Parotid gland (tissue), 1 donor: Measurements from ENCODE around the genes CSNK2B, LY6G6F, LY6G6D and VARS1.

GRCh38 chr6:31266932-31267565 is 4.8 kb downstream of the HLA-C start:
- PRO-cap: no peak

DNA sequence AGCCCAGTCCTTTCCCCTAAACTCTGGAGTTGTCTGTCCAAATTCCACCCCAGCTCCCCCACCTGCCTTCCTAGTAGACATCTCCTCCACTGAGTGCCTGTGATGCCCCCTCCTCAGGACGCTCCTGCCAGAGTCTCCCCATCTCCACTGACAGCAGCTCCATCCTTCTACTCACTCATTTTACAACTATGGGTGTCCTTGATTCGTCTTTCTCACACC is 4.9 kb downstream of the HLA-B start:
- PRO-cap: no peak

- PRO-cap: no peak
Observed at GRCh38 chr6:31354343-31355075, 2.5 kb downstream of the HLA-B start.

DNA sequence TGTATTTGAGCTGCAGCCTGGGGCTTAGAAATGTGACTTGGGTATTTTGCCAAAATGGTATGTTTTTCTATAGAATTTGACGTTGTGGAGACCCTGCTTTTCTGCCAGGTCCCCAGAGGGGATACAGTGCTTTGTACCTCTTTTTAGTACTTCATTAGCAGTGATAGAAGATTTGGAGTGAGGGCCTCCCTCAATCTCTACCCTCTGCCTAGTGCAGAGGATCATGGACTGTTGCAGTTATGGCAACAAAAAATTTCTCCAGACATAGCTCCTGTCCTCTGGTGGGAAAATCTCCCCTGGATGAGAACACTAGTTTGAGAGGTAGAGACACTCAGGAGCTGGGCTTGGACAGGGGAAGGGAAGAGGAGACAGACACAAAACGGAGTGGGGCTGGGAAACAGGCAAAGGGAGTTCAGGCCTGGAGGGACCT is 18.1 kb downstream of the MICA start:
- PRO-cap: no peak

DNA sequence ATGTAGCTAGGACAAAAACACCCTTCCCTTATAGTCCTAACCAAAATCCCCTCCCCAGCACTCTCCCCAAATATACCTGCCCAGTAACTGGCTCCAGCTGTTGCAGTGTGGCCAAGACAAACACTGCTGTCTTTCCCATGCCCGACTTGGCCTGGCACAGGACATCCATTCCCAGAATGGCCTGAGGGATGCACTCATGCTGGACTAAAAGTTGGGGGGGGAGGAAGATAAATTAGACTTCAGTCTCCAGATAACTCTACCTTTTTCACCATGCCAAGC is 2.8 kb downstream of the DDX39B start:
- PRO-cap: no peak

DNA sequence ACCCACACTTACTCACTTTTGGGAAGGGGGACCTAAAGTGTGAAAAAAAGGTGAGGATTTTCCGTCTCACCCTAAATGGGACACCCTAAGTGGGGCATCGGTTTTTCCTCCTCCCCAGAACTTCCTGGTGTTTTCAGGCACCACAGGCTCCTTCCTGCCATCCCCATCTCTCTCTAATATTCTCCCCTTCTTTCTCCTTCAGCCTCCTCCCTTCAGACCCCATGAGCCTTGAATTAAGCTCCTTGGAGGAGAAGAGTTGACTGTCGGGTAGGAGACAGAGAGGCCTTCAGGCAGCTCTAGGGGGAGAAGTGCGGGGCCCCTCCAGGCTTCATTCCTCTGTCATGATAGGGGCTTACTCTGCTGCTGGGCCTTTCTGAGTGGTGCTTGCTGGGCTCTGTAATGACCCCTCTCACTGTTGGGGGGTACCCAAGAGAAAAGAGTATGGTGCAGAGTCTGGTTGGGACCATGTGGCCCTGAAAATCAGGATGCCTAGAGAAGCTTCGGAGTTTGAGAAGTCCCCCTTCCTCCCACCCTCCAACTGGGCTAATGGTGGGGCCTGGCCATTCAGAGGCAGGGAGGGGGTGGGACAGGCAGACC is 2.3 kb downstream of the LTB start:
- PRO-cap: no peak

GRCh38 chr6:31622273-31623230 is 2.0 kb downstream of the PRRC2A start:
- PRO-cap: no peak

DNA sequence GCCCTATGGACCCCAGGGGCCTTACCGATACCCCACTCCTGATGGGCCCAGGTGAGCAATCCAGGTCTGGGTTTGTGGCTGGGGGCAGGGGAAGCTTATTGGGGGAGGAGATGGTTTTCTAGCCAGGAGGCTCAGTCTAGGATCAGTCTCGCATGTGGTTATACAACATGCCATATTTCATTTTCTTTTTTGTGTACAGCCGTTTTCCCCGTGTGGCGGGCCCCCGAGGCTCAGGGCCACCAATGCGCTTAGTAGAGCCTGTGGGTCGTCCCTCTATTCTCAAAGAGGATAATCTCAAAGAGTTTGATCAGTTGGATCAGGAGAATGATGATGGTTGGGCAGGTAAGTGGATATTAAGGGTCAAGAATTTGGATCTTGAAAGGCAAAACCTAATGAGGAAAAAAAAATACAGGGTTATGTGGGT is 5.3 kb downstream of the PRRC2A start:
- PRO-cap: no peak

GRCh38 chr6:31631629-31632107 is 11.2 kb downstream of the PRRC2A start:
- PRO-cap: no peak

DNA sequence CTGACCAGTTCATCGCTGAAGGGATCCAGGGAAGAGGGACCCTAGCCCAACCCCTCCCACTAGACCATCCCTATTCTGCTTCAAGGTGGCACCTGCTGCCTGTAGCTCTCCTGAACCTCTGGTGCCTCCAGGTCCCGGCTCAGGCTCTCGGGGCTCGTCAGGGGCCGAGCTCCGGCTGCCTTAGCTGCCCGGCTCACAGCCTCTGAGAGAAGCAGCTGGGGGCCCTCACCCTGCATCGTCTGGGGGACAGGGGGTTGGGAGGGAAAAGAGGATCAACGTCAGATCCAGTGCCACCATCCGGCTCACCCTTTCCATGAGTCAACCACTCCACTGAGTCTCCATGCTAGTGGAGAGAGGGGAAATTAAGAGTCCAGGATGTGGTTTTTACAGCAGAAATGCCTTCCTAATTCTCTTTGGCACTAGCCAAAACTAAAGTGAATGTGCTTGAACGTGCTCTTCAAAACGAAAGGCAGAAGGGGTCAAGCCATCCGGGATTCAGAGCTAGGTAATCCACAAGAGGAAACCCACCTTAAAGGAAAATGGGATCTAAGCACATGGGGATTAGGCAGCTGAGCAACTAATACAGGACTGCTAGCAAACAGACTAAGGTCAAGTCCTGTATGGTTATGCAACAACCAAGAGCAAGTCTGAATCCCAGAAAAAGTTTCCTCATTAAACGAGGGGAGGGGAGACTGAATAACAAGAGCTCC is 12.9 kb downstream of the BAG6 start:
- PRO-cap: no peak

DNA sequence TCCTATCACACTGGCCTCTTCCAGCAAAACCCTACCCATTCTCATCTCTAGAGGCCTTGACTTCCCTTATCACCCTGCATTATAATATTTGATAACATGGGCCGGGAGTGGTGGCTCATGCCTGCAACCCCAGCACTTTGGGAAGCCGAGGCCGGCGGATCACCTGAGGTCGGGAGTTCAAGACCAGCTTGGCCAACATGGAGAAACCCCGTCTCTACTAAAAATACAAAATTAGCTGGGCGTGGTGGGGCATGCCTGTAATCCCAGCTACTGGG is 679 bp upstream of the C6orf47 start:
- PRO-cap: no peak

GRCh38 chr6:31665994-31666545 is at the start of gene CSNK2B:
Gene CSNK2B, plus strand, starts transcription at chr6:31666080.
- PRO-cap: bidirectional peak, plus-strand start at chr6:31666106, minus-strand start at chr6:31665792

DNA sequence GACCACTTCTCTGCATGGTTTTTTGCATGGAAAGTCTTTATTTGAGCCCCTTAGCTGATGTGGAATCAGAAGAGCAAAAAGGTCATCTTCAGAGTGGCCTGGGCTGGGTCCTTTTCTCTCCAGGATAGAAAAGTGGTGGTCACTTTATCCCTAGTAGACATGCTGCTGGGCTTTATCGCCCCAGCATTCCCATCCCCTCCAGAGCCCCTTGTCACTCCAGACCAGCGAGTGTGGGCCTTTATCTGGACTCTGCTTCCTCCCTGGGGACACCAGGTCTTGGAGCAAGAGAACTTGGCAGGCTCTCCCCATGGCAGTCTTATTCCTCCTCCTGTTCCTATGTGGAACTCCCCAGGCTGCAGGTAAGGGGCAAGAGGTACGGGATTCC is at the start of gene LY6G6F:
LY6G6F (plus strand) TSS at position 267 of the 385 bp plus-strand sequence.
- PRO-cap: no peak

DNA sequence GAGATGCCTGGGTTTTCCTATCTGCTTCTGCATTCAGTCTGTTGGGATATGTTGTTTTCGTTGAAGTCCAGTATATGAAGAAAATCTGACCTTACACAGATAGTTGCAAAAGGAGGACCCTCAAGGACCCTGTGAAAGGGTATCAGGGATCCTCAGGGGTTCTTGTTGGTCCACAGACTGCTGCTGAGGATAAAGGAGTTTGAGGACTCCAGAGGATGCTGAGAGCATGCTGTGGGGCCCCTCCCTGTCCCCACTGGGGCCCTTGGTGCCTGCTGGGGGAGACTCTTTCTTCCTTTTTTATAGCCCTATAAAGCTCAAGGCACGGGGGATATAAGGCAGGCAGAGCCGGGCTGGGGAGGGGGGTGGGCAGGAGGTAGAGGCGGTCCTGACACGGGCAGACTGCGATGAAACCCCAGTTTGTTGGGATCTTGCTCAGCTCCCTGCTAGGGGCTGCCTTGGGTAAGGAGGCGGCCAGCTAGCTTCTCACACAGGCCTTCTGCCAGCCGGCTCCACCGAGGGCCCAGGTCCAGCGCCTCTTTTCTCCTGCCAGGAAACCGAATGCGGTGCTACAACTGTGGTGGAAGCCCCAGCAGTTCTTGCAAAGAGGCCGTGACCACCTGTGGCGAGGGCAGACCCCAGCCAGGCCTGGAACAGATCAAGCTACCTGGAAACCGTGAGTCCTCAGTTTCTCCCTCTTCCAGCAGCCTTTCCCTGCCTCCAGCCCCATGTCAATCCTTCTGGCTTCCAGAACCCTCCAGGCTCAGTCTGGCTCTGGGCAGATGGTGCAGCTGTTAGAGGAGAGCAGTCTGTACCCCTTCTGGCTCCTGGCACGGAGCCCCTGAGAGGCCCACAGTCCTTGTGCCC is at the start of gene LY6G6D:
LY6G6D (plus strand) TSS at position 397 of the 864 bp plus-strand sequence.
- PRO-cap: no peak

GRCh38 chr6:31717322-31718097 is 2.4 kb downstream of the LY6G6D start:
- PRO-cap: no peak

GRCh38 chr6:31730332-31731053 is 1.4 kb upstream of the DDAH2 start:
- PRO-cap: bidirectional peak, plus-strand start at chr6:31730416, minus-strand start at chr6:31730256

GRCh38 chr6:31731847-31732645 is 2.9 kb upstream of the DDAH2 start:
- PRO-cap: no peak

- PRO-cap: bidirectional peak, plus-strand start at chr6:31795803, minus-strand start at chr6:31795684; unidirectional peak, plus-strand start at chr6:31796166
Observed at GRCh38 chr6:31795317-31796222, at the start of gene VARS1. Gene VARS1, minus strand, starts transcription at chr6:31795752.

DNA sequence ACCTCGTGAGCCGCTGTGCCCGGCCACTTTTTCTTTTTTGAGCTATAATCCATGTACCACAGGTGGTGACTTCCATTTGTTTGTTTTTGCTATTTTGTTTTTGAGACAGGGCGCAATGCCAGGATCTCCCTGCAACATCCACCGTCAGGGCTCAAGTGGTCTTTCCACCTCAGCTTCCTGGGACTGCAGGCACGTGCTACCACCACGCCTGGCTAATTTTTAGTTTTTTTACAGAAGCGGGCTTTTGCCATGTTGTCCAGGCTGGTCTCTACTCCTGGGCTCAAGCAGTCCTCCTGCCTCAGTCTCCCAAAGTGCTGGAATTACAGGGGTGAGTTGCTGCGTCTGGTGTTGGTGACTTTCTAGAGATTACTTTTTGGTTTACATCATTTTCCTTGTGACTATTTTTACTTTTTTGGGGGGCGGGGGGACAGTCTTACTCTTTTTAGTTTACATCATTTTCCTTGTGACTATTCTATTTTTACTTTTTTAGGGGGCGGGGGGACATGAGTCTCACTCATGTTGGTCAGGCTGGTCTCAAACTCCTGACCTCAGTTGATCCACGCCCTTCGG is 8.7 kb downstream of the HSPA1B start:
- PRO-cap: no peak

- PRO-cap: no peak
Observed at GRCh38 chr6:31859094-31859449, 3.5 kb downstream of the NEU1 start.